ENCODE measurements around a stretch of chr2.

DNA sequence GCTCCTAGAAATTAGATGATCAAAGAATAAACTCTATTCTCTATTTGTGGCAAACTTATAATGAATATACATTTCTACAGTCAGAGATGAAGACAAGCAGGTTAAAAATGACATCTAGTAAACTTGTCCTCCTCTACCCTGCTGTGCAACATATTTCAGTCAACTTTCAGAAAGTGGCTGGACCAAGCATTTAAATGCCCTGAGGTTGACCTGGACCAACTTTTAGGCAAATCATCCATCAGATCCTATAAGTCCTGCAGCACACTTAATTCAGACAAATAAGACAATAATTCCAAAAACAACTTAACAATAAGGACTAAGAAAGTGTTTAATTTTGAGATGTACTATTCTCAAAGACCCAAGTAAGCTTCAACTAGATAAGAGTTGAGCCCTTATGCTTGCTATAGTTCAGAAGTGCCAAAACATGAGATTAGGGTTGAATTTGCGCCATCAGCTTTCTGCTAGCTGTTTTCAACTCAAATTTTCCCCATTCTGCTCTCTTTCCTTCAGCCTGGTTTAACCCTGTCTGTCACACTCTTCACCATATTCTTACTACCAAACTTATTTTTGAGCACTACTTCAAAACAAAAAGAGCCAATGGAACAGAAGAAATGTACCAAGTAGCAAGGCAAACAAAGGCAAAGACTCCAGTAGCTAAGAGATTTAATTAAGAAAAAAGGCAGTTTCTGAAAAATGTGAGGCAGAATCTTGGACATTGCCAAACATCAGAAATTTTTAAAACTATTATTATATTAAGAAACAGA, 4.2 kb downstream of the NFE2L2 start:
- PRO-cap: no peak
- RAMPAGE, long total RNA: no peak

DNA sequence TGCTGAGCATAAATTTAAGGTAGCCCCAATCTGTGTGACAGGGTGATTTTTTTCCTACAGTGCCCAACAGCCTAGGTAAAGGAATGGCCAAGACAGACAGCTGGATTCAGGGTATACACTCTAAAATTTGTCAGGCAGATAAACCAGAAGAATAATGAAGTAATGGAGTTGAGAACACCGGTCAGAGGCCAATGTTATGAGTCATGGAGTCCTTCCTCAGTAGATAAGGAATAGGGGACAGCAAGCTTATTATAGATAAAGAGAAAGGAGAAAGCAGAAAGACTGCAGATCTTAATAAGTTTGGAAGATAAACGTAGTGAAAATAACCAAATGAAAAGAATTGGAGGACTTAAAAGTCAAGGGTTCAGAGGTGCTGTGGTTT, 63.5 kb upstream of the NFE2L2 start:
- PRO-cap: no peak
- RAMPAGE, long total RNA: no peak

DNA sequence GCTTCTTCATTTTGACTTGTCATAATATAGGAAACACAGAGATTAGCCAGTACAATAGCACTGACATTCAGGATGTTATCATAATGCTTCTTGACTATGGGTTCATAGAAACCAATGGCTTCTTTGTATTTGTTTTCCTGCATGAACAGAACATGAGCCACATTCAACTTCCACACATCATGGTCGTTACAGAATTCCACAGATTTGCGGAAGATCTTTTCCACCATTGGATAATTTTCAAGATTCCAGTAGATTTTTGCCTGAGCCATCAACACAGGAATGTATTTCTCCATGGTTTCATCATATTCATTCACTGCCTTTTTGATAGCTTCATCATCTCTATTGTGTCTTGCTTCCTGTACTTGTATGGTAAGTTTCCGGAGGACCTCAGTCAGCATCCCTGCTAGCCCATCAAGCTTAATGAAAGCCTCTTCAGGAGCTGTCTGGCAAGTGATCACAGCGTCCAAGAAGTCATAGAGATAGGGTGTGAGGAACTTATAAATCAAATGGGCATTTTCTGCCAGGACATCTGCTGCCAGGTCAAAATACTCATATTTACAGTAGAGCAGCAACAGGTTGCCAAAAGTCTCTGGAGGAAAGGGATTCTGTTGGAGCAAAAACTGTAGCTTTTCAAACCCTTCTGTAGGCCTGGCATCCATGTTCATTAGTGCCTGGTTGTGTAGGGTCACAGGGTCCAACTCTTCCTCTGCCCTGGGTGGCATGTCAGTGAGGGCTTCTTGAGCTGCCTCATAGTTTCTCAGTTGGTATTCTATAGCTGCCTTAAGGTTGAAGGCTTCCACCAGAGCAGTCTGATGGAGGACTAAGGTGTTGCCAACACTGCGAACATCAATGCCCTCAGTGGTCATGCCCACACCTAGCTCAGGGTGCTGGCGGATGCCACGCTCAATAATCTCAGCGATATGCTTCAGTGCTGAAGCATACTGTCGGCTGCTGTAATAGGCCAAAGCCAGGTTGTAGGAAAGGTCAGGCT, 1.1 kb downstream of the TTC30B start:
- PRO-cap: no peak
- RAMPAGE, long total RNA: no peak

DNA sequence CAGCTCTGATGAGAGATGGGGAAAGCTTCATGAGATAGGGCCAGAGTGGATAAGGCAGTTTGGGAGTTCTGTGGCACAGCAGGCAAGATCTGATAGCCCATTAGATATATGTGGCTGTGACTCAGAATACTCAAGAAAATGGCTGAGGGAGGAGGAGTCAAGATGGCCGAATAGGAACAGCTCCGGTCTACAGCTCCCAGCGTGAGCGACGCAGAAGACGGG, 99.7 kb downstream of the PDE11A start:
- PRO-cap: no peak
- RAMPAGE, long total RNA: no peak

- PRO-cap: no peak
- RAMPAGE, long total RNA: no peak
These were observed 109.9 kb downstream of the OSBPL6 start for GRCh38 chr2:178304203-178304652.

DNA sequence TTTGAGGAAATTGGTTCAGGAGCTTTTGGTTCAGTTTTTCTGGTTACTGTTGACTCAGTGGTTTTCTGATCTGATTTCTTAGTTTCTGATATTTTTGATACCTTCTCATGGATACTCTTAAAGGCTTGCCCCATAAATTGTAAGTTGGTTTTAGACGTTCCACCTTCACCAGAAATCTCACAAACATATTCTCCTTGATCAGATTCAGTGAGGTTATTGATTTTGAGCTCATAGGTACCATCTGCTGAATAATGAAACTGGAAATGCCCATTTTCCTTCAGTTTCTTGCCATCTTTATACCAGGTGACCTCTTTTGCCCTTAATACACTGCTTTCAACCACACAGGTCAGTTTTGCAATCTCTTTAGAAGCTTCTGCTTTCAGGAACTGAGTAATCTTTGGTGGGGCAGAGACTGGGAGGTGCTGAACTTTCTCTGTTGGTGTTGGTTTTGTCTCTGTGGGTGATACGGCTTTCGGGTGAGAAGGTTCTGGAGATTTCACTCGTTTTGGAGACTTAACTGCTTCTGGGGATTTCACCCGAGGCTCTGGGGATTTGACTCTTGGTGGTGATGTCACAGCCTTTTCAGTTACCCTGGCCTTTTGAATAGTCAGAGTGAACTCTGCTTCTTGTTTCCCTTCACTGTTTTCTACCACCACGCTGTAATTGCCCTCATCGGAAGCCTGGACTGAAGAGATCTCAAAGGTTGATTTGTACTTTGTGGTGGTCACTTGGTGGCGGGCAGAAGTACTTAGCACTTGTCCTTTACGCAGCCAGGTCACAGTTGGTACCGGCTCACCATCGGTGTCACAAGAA, 50.3 kb downstream of the PLEKHA3 start:
- PRO-cap: no peak
- RAMPAGE, long total RNA: no peak

GRCh38 chr2:178569590-178570375, 89.5 kb downstream of the PLEKHA3 start:
- PRO-cap: no peak
- RAMPAGE, long total RNA: no peak

- PRO-cap: no peak
- RAMPAGE, long total RNA: no peak
These were observed 140.8 kb downstream of the PLEKHA3 start for GRCh38 chr2:178620972-178621607.

- PRO-cap: no peak
- RAMPAGE, long total RNA: no peak
These were observed 119.2 kb downstream of the TTN start for GRCh38 chr2:178688000-178688439.

- PRO-cap: no peak
- RAMPAGE, long total RNA: no peak
These were observed 6.8 kb downstream of the TTN start for GRCh38 chr2:178800407-178800899.

- PRO-cap: no peak
- RAMPAGE, long total RNA: no peak
These were observed 2.3 kb downstream of the TTN start for GRCh38 chr2:178804922-178805358.

DNA sequence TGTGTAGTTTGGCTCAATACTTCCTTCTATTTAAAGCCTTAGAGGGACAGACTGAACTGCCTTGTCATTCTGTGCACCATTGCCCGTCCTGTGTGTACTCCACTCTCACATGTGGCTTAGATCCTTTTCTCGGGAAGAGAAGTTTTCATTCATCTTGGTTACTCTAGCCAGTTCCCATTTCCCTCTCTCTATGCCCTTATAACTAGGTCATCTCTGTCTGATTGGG, 84.9 kb upstream of the TTN start:
- PRO-cap: no peak
- RAMPAGE, long total RNA: no peak

DNA sequence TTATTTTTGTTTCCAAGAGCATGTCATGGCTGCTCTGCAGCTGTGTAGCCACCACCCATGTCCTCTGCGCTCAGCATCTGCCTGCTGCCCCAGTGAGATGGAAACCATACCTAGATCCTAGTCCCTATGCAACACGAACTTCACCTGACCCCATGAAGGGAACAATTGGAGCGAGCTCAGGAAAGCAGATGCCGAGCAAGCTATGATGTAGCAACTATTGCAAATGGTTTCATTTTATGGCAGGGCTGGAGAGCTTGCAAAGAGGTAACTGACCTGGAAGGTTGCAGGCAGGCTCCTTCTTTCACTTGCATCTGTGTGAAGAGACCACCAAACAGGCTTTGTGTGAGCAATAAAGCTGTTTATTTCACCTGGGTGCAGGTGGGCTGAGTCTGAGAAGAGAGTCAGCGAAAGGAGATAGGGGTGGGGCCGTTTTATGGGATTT, 1.4 kb upstream of the CCDC141 start:
- PRO-cap: no peak
- RAMPAGE, long total RNA: no peak

- PRO-cap: no peak
- RAMPAGE, long total RNA: no peak
These were observed 81.7 kb downstream of the SESTD1 start for GRCh38 chr2:179183013-179183270.

GRCh38 chr2:179227672-179228256, 36.9 kb downstream of the SESTD1 start:
- PRO-cap: no peak
- RAMPAGE, long total RNA: no peak

DNA sequence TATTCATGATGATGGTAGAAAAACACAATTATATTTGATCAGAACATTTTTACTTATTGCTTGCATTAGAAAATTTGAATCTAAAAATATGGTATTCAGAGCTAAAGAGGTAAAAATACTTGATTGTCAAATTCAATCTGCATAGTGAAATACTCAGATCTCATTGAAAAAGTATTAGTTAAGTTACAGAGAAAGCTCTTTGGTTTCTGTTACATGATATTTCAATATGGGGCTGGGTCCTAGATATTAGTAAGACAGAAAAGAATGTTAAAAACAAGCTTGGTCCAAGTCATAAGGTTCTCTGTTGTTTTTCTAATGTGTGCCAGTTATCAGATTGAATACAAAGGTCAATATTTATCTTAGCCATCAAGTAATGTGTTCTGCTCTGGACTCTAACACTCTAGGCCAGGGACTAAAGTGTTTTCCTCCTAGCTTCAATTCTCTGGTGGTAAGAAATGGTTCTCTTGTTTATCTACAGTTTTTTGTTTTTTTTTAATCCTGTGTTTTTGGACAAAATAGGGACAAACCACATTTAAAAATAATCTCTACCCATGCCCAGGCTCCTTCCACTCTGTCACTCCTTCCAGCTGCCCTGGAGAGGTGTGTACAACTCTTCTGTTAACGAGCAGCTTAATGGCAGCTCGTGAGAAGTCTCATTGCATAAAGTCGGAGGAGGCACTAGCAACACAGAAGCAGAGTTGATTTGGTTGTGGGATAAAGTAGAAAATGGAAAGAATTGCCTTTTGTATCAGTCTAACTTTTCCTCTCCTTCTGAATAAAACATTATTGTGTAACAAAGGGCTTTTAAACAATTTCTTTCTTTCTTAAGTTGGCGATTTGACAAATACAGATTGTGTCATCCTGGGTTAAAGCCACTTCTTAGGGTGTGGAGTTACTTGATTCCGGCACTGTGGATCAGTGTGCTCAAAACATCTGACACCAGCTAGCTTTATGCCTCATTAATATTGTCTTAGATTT, 7.9 kb upstream of the SESTD1 start:
- PRO-cap: unidirectional peak, plus-strand start at position 908 of the sequence
- RAMPAGE, long total RNA: no peak

DNA sequence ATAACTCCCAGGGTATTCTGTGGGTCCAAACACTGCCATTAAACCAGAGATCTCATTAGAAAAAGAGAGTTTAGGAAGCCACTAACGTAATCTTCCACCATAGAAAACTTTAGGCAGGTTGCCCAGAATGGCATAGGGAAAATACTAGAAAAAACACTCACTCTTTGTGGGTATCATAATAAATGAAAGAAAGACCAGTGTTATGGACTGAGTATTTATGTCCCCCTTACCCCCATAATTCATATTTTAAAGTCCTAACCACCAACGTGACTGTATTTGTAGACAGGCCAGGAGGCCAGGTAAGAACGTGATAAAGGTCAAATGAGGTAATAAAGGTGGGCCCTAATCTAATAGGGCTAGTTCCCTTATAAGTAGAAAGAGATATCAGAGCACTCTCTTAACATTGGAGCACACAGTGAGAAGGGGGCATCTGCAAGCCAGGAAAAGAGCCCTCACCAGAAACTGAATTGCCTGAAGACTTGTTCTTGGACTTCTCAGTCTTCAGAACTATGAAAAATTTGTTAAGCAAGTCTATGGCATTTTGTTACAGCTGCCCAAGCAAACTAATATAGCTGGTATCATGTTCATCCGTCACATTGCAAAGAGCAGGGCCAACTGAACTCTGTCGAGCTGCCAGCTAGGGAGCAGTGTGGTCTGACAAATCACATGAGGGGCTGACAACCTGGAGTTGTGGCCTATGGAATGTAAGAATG, 281.0 kb downstream of the ZNF385B start:
- PRO-cap: no peak
- RAMPAGE, long total RNA: no peak

DNA sequence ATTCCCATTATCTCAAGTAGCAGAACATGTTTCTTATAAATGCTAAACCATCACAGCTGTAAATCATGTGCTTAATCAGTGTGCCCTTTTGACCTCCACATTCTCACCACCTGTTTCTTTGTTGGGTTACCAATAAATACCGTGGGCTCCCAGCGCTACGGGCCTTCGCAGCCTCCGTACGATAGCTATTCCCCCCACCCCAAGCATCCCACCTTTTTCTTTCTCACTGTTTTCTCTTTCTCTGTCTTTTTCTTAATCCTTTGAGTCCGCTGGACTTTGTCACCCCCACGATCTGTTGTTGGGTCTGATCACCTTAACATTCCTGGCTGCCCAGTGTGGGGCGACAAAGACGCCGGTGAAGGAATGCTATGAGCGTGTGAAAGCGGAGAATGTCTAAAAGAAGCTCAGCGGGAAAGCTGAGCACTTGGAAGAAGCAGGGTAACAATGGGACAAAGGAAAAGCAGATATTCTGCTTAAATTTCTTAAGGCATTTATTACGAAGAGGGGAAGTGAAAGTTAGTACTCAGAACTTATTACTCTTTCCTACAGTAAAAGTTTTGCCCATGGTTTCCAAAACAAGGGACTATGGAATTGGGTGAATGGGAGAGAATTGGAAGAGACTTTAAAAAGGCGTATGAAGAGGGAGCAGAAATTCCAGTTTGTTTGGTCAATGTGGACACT, 49.7 kb upstream of the CWC22 start:
- PRO-cap: no peak
- RAMPAGE, long total RNA: no peak

DNA sequence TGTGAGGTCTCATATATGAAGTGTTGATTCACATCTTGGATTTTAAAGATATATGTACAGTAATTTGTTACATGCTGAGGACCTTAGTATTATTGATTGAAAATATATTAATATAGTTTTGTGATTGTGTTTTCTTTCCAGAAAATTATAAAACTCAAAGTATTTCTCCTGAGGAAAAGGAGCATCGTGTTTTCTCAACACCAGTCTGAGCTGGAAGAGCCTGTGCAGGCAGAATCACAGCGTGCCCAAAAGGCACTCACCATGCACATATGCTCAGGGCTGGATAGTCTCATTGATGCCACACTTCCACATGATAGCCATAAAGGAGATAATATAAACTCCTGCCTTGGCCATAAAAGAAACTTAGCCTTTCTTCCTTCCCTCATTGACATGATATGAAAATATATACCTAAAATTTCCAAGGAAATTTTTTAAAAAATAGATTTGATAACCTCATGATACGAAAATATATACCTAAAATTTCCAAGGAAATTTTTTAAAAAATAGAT, 4.0 kb downstream of the PDE1A start:
- PRO-cap: no peak
- RAMPAGE, long total RNA: no peak

DNA sequence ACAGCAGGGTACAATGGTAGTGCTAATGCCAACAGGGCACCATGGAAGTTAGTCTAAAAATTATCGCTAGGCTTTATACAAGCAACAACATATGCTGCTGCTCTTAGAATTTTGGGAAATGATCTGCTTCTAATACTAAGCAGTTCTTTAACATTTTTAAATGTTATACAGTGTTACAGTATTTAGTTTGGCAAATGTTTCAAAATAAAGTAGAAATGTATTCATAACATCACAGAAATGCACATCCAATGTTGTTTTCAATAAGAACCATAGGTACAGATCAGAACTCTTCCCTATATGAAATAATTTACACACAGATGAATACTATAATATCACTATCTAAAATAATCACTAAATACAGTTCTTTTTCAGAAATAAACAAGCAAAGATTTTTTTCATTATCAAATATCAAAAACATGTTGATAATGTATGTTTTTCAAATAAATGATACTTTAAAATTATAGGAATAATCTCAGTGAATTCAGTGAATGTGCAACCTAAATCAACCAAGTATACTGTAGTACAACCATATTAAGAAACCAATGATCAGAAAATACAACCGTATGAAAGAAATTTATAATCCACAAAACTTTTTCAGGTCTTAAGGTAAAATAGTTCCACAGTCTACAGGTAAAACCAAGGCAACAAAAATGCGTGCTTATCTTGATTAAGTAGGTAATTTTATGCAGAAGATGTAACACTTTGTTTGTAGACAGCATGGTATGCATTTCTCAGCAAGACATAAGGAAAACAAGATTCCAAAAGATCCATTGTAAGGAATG, 58.8 kb upstream of the FRZB start:
- PRO-cap: no peak
- RAMPAGE, long total RNA: no peak